Epithelial cell of esophagus (primary cell): ENCODE results near the genes OR11A1 and TRIM31.

- RRBS: no CpG with 5 or more reads among the region's 2 CpGs
Measured at GRCh38 chr6:28922643-28922800, 1.3 kb downstream of the TRIM27 start.

DNA sequence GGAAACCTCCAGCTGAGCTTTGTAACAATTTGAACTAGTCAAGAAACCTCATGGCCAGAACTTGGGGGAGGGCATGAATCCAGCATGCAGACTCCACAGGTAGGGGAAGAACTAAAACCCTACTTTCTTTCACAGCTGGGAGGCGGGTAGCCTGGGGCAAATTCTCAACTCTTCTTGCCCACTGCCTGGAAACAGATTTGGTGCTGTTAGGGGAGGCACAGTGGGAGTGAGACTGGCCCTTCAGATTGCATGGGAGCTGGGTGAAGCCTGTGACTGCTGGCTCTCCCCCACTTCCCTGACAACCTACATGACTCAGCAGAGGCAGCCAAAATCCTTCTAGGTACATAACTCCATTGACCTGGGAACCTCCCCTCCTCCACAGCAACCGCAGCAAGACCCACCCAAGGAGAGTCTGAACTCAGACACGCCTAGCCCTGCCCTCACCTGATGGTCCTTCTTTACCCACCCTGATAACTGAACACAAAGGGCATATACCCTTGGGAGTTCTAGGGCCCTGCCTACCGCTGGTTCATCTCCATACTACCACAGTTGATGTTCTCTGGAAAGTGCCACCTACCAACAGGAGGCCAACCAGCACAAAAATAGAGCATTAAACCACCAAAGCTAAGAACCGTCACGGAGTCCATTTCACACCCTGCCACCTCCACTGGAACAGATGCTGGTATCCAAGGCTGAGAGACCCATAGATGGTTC lies 37.2 kb upstream of the TRIM27 start:
- RRBS: no CpG with 5 or more reads among the region's 6 CpGs

DNA sequence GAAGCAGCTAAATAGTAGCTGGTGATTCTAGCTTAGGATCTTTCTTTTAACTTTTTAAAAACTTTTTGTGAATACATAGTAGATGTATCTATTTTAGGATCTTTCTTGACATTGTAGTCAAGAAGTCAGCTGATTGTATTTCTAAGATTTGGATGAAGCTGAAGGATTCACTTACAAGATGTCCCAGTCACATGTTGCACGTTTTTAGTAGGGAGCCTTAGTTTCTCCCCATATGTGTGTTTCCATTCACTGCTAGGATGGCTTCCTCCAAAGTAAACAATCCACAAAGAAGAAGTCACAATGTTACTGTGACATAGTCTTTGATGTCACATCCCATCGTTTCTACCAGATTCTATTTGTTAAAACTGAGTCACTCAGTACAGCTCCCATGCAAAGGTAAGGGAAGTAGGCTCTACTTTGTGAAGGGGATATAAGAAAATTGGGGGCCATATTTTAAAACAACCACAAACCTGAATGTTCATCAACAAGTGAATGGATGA lies at the start of gene OR11A1:
Gene OR11A1, minus strand, starts transcription at position 260 of the 500 bp plus-strand sequence.
- RRBS: no CpG with 5 or more reads among the region's 2 CpGs

DNA sequence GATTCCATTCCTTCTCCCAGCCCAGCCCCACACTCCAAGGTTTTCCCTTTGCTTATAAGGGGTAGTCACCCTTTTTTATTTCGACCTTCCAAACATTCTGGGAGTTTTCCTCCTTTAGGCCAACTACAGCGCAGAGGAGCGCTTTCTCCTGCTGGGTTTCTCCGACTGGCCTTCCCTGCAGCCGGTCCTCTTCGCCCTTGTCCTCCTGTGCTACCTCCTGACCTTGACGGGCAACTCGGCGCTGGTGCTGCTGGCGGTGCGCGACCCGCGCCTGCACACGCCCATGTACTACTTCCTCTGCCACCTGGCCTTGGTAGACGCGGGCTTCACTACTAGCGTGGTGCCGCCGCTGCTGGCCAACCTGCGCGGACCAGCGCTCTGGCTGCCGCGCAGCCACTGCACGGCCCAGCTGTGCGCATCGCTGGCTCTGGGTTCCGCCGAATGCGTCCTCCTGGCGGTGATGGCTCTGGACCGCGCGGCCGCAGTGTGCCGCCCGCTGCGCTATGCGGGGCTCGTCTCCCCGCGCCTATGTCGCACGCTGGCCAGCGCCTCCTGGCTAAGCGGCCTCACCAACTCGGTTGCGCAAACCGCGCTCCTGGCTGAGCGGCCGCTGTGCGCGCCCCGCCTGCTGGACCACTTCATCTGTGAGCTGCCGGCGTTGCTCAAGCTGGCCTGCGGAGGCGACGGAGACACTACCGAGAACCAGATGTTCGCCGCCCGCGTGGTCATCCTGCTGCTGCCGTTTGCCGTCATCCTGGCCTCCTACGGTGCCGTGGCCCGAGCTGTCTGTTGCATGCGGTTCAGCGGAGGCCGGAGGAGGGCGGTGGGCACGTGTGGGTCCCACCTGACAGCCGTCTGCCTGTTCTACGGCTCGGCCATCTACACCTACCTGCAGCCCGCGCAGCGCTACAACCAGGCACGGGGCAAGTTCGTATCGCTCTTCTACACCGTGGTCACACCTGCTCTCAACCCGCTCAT lies 3.2 kb downstream of the OR2I1P start:
- RRBS: no CpG with 5 or more reads among the region's 87 CpGs

DNA sequence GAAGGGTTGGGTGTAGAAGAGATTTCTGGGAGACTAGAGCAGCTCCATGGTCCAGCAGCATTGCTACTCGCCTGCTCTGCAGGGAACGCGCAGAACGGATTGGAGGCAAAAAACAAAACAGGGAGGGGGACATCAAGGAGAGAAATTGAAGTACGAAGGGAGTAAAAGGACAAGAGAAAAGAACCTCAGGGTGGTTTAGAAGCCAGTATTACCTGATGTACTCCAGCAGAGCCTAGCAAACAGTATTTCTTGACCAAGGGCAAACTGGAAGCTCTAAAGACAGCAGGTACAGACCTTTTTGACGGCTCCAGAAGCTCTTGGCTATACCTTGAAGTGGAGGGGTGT lies 615 bp upstream of the GABBR1 start:
- RRBS: no CpG with 5 or more reads among the region's 6 CpGs

- RRBS: no CpG with 5 or more reads among the region's 6 CpGs
Measured at GRCh38 chr6:29661690-29662148, 4.8 kb downstream of the MOG start.

DNA sequence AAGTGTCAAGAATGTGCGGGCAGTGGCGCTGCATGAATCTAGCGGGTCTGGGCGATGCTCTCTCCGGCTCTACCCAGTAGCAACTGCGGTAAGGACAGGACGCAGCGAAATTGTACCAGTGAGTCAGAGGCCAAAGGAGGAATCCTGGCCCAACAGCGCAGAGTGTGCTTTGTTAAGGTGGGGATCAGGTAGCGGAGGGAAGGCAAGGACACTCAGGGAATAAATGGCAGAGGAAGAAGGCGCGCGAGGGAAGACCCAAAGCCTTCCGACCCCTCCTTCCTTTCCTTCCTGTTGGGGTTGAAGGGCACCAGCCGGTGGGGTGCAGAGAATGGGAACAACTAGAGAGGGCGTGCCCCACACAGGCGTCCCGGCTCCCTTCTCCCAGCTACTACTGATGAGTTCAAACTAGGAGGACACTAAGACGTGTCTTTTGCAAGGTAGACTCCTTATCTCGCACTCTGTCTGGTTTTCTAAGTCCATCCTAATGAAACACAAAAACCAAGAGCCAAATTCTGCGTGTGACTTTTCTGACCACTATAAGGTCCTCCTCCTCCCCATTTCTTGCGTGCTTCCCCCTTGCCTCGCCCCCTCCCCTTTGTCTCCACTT lies 32.3 kb downstream of the HLA-F start:
- RRBS: 17% methylated on average over 4 of the region's 23 CpGs

GRCh38 chr6:29792768-29793142 lies 34.9 kb upstream of the HLA-G start:
- RRBS: 2% methylated on average over 4 of the region's 32 CpGs

GRCh38 chr6:29908678-29909181 lies 33.6 kb upstream of the HLA-A start:
- RRBS: no CpG with 5 or more reads among the region's 7 CpGs

DNA sequence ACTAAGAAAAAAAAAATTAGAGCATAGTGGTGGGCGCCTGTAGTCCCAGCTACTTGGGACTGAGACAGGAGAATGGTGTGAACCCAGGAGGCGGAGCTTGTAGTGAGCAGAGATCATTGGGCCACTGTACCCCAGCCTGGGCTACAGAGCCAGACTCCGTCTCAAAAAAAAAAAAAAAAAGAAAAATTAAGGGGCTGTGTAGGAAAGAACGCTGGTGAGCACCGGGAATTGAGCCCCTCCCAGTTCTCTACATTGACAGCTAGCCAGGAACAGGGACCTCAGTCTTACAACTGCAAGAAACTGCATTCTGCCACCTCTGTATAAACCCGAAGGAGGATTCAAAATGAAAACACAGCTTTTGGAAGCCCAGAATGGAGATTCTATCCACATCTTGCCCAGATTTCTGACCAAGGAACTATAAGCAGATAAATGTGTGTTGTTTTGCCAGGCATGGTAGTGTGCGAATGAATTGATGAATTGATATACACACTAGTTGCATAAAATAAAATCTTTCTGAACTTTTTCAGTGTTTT lies 1.8 kb upstream of the HLA-A start:
- RRBS: no CpG with 5 or more reads among the region's 7 CpGs

DNA sequence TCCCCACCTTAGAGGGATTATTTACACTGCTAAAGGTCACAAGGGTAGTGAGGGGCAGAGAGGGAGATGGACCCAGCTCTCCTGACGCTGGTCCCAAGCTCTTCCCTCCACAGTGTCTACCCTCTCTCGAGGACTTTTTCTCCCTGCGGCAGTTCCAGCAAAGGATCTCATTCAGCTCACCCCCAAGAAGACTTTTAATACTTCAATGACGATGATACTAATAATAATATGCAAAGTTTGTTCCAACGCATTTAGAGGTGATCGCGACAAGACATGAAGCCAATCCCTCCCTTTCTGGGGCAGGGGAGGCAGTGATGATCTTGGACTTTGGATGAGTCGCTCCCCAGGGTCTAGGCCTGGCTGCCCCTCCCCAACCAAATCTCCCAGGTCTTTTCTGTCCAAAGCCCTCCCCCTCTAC lies 33.8 kb downstream of the HLA-A start:
- RRBS: no CpG with 5 or more reads among the region's 8 CpGs

GRCh38 chr6:30060050-30060437 lies 1.0 kb upstream of the POLR1H start:
- RRBS: no CpG with 5 or more reads among the region's 2 CpGs

DNA sequence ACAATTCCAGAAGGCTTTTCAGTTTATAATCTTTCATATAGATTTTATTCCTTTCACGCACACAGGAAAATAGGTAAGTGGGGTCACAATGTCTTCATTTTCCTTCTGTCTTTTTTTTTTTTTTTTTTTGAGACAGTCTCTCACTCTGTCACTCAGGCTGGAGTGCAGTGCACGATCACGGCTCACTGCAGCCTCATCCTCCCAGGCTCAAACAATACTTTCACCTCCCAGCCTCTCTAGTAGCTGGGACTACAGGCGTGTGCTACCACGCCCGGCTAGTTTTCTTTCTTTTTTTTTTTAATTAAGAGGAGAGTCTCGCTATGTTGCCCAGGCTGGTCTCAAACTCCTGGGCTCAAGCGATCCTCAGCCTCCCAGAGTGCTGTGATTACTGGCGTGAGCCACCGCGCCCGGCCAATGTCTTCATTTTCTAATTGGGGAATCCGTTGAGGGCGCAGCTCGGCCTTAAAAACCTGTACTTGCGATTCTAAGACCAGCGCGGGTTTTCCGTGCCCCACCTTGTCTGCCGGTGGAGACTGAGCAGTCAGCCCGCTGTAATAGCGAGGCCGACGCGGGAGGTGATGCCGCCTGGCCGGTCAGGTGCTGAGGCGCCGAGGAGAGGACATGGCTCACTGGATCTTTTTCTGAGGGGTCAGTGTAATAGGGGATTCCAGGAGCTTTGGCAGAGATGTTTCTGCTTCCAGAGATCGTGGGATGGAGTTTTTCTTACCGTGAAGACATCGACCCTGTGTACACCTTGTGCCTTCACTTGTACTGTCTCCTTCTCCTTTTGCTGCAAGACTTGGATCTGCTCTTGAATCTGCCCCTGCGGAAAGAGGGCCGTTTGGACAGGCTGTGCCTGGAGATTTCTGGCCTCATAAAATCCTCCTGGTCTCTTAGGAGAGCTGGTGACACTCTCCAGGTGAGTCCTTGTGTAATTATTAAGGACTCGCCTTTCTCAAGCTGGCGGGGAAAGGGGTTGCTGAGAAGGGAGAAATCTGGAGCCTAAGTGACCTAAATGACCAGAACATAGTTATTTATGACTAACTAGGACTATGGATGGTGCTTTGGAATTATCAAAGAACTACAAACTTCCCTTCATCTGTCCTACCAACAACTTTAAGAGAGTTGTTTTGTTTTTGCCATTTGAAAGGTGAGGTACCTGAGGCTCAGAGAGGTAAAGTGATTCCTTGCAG lies 1.6 kb downstream of the TRIM31 start:
- RRBS: 12% methylated on average over 8 of the region's 36 CpGs

DNA sequence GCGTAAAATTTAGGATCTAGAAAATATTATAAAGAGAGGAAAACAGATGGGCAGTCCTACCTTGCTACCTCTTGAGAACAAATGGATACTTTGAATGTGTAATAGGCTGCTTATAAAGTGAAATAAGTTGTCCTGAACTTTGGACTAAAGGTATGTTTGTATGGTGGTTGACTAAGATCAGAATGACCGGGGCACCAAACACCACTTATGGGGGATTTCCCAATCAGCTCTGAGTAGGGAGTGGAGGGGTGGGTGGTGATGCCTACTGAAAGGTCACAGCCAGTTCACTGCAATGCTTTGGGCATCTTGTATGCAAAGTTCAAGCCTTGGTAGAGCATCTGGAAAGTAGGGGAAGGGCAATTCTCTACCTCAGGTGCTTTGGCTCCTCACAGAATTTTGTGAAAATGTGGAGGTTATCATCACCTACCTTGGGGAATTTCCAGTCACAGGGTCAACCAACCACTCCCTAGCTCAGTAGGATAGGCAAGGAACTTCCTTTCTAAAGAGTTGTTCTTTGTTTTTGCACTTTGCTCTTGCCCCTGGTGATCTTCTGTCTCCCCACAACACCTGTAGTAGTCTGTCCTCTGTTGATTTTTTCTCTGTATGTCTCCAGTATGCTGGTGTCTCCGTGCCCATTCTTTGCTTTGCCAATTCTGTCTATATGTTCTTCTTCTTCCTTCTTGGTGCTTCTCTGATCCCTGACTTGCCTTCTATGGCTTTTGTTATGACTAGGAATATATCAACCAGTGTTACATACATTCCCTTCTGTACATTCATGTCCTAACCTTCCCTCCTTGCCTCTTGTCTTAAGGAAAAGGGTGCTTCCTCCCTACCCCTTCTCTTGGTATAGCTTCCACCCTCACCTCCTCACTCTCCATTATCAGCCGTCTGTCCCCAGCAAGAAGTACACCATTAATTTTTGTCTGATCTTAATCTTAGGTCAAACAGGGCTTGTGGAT lies at the start of gene TRIM31:
Gene TRIM31, minus strand, starts transcription at position 87 of the 959 bp plus-strand sequence.
- RRBS: no CpG with 5 or more reads among the region's 4 CpGs

- RRBS: no CpG with 5 or more reads among the region's 6 CpGs
Measured at GRCh38 chr6:30155129-30155548, 5.9 kb downstream of the TRIM10 start.

- RRBS: no CpG with 5 or more reads among the region's 6 CpGs
Measured at GRCh38 chr6:30288132-30288994, 38.4 kb upstream of the TRIM39 start.

DNA sequence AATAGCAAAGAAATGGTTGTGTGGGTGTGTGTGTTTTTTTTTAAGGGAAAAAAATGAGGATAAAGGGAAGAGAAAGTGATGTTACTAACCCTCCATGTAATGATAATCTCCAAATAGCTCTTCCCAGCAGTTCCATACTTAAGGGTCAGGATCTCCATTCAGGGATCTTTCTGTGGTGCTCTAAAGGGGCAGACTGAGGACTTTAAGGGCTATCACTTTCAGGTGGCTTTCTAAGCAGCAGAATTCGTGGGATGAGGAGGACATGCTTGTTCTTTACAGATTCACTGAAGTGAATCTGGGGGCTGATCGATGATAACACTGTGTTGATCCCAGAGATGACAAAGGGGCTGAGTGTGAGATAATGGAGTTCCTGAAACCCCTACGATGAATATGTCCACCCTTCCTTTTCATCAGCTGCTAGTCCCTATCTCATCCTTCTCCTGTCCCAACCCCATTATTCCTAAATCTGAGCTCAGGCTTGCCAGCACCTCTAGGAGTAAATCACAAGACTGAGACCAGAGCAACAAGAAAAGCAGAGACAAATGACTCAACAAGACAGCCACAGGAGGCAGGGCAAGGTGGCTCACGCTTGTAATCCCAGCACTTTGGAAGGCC lies 16.8 kb upstream of the TRIM39 start:
- RRBS: no CpG with 5 or more reads among the region's 4 CpGs

DNA sequence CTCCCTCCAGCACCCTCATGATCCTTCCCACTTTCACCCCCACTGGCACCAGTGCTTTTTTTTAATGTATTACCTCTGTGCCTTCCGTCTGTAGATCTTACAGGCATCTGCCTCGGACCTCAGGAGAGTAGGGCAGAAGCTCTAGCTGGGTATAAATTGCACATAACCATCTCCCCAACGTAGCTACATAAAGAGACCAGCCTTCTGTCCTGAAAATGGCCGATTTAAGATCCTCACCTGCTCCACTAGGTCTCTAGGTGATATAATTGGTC lies 330 bp upstream of the RPP21 start:
- RRBS: no CpG with 5 or more reads among the region's 4 CpGs

DNA sequence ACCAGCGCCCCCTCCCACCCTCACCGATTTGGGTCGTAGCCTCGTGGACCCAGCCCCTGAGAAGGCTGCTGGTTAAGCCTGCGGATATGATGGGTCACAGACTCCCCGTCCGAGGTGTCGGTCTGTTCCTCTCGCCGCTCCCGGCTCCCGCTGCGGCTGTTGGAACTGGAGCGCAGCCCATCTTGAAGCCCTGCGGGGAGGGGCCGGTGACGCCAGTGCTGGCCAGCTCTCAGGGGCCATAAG lies 837 bp downstream of the GNL1 start:
- RRBS: 3% methylated on average over 6 of the region's 17 CpGs

DNA sequence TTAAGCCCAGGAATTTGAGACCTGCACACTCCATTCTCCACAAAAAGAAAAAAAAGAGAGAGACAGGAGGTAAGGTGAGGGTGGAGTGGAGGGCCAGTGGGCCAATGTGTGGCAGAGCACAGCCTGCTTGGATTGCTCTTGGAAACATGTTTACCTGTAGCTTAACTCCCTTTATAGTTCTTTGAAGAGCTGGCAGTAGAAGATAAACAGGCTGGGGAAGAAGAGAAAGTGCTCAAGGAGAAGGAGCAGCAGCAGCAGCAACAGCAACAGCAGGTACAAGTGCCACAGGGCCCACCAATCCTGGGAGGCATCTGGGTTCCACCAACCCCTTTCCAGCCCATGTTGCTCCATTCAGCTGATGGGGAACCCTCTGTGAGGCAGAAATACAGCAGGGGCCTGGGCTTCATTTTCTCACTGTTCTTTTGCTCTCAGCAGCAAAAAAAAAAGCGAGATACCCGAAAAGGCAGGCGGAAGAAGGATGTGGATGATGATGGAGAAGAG lies 6.4 kb downstream of the ABCF1 start:
- RRBS: no CpG with 5 or more reads among the region's 3 CpGs